Heart left ventricle (tissue), 7 donors: ENCODE measurements around a stretch of chr10.

DNA sequence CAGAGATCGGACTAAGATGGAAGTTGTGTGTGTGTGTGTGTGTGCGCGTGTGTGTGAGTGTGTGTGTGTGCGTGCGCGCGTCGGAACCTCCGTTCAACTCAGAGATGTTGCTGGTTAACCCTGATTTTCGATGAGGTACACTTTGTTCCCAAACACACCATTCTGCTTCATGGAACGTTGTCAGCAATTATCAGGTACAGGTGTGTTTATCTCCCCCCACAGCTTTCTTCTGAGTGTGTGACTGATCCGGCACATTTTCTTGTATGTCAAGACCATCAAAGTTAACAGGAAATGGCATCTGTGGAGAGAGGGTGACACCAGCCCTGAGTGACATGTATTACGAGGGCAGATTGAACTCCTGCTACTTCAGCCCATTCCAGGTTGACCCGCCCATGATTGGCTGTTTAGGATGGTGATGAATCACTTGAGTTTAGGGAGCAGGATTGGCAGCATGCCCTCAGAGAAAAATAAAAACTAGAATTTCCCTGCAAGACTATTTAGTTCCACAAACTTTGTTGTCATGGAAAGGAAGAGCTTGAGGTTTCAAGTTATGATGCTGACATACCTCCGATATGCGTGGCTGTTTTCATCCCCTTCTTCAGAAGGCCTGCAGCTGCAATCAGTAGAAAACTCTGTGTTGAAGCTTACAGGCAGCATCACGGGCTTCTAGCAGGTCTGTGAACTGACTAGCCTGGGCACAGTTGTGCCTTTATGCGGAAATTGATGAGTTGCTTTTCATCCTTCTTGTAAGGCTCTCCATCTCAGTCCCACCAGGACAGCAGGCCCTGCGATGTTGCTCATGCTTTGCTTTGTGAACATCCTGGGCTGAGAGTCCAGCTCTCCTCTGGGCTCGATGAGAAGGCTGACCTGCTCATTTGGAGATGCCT is 8.1 kb upstream of the CELF2 start:
- PRO-cap, 6 experiments = no peak in any of the 6 experiments
- RAMPAGE, long total RNA, 2 experiments = no peak in any of the 2 experiments
- RRBS = no CpG with 5 or more reads among the region's 20 CpGs

DNA sequence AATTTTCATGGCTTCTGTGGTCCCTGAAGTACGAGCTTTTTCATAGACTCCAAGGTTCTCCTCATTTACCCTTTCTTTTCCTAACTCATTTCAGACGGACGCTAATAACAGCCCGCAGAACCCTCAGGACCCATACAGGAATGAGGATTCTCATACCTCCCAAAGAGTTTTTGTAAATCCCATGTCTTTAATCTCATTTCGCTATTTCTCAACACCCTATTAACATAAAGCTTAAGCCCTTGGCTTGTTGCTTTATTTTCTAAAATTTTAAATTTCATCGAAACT is 28.8 kb downstream of the CELF2 start:
- PRO-cap, 6 experiments = no peak in any of the 6 experiments
- RAMPAGE, long total RNA, 2 experiments = no peak in any of the 2 experiments
- RRBS = no CpG with 5 or more reads among the region's 6 CpGs

DNA sequence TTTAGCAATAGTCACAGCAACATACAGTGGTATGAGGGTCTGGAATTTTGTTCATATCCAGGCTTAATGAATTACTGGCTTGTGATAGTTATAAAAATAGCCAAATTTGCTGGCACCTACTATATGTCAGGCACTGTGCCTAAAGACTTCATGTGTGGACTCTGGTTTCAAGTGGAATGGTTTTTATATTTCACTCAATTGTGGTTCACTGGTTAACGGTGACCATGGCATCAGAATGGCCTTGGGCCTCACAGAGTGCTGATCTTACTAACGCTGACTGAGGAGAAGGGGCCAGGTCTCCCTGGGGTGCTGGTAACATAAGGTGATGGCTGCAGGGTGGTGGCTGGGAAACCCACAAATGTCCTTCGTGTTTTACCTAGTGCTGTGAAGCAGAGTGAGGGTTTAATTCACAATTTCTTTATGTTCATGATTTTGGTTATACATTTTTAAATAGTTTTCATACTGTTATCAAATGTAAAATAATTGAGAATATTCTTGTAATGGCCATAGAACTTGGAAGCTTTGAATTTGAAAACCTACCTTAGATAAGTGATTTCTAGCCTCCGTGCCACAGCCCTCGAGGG is 55.9 kb downstream of the CELF2 start:
- PRO-cap, 6 experiments = peak in 3 of 6 experiments; most common plus-strand start position 233 of the sequence (in 3)
- RAMPAGE, long total RNA, 2 experiments = no peak in any of the 2 experiments
- RRBS = no CpG with 5 or more reads among the region's 5 CpGs

GRCh38 chr10:11166777-11167810 is 149.4 kb downstream of the CELF2 start:
- PRO-cap, 6 experiments = no peak in any of the 6 experiments
- RAMPAGE, long total RNA, 2 experiments = no peak in any of the 2 experiments
- RRBS = no CpG with 5 or more reads among the region's 12 CpGs

- PRO-cap, 6 experiments = no peak in any of the 6 experiments
- RAMPAGE, long total RNA, 2 experiments = no peak in any of the 2 experiments
- RRBS = no CpG with 5 or more reads among the region's 8 CpGs
Measured at GRCh38 chr10:11174746-11175456, 157.2 kb downstream of the CELF2 start.

- PRO-cap, 6 experiments = no peak in any of the 6 experiments
- RAMPAGE, long total RNA, 2 experiments = no peak in any of the 2 experiments
- RRBS = no CpG with 5 or more reads among the region's 3 CpGs
Measured at GRCh38 chr10:11182373-11182883, 164.8 kb downstream of the CELF2 start.

DNA sequence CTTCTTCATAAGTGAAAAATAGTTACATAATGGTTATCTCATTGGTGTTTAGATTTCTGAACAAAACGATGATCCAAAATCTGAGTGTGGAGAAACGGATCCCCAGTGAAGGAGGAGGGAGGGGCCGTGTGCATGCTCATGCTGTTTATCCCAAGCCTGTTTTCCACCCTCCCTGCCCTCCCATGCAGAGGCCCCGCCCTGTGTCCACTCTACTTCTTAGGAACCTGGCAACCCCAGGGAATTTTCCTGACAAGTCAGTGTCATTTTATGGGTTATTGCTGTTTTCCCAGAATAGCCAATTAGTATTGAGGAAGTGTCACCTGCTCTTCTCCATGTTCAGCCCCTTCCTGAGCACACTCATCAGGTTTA is 174.0 kb downstream of the CELF2 start:
- PRO-cap, 6 experiments = no peak in any of the 6 experiments
- RAMPAGE, long total RNA, 2 experiments = no peak in any of the 2 experiments
- RRBS = no CpG with 5 or more reads among the region's 4 CpGs

DNA sequence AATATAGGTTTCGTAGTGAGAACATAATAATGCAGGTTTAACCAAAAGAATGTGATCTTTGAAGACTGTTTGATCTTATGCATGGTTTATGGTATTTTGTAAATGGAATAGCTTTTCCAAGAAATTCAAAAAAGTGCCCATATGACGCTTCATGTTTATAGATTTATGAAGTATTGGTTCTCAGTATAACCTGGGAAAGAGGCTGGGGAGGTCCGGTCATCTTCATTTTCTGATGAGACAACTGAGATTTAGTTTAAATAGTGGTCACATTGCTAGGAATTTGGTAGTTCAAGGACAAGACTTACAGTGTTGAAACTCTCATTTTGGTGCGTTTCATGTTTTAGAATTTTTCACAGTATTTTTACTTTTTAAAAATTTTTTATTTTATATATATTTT is 176.0 kb downstream of the CELF2 start:
- PRO-cap, 6 experiments = no peak in any of the 6 experiments
- RAMPAGE, long total RNA, 2 experiments = no peak in any of the 2 experiments
- RRBS = no CpG with 5 or more reads among the region's 4 CpGs

DNA sequence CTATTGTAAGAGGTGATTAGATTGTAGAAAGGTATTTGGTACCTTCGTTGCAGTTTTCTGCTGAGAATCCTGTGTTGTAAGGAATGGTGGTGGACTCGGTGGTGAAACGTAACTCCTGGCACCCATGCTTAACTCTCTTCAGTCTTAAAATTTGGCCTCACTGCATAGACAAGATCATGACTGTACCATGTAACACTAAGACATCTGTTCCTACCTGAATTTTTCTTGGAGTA is 184.1 kb downstream of the CELF2 start:
- PRO-cap, 6 experiments = no peak in any of the 6 experiments
- RAMPAGE, long total RNA, 2 experiments = no peak in any of the 2 experiments
- RRBS = no CpG with 5 or more reads among the region's 3 CpGs

- PRO-cap, 6 experiments = peak in 5 of 6 experiments; most common plus-strand start chr10:11225199 (in 2); most common minus-strand start chr10:11224958 (in 3)
- RAMPAGE, long total RNA, 2 experiments = no peak in any of the 2 experiments
- RRBS = no CpG with 5 or more reads among the region's 12 CpGs
Measured at GRCh38 chr10:11224777-11225266, 207.2 kb downstream of the CELF2 start.

GRCh38 chr10:11280777-11281909 is 263.5 kb downstream of the CELF2 start:
- PRO-cap, 6 experiments = no peak in any of the 6 experiments
- RAMPAGE, long total RNA, 2 experiments = no peak in any of the 2 experiments
- RRBS = no CpG with 5 or more reads among the region's 24 CpGs

- PRO-cap, 6 experiments = no peak in any of the 6 experiments
- RAMPAGE, long total RNA, 2 experiments = no peak in any of the 2 experiments
- RRBS = no CpG with 5 or more reads among the region's 6 CpGs
Measured at GRCh38 chr10:11401726-11402129, 209.7 kb downstream of the USP6NL start.

DNA sequence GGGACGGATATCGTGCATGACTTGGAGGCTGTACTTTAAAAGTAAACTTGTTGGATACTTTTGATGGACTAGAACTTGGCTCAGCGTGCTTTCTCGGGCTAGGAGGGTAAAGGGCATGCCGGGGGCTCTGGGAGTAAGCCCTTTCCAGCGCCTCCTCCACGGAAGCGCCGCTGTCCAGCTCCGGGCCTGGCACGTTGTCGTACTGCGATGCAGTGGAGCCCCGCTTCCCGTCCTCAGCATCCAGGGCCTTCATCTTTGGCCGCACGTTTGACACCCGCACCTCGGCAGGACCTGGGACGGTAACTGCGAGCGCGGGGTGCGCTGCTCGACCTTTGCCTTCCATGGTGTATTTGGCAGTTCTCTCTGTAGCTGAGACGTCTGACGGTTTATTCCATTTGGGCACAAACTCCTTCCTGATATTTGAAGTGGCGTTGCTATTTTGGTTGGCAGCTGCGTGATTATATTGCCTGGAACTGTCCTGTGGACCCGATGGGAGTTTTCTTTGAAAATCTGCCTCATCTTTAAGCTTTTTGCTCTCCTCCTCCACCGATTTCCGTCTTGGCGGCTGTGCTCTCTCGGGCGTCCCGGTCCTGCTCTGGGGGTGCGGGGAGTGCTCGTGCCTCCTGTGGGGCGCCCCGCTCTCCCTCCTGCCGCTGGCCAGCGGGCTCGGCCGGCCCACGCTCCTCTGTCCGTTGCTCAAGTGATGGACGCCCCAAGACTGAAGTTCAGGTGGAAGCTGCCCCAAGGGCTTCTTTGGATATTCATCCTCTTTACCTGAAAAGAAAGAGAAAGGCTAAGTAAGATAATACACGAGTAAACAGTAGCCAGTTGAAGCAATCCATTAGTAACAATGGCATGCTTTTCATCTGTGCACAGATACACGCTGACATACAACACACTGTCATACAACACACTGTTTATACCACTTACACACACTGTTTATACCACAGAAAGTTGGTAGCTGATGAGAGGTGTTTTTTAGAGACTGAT is 148.1 kb downstream of the USP6NL start:
- PRO-cap, 6 experiments = no peak in any of the 6 experiments
- RAMPAGE, long total RNA, 2 experiments = no peak in any of the 2 experiments
- RRBS = 98% methylated on average over 6 of the region's 49 CpGs

- PRO-cap, 6 experiments = no peak in any of the 6 experiments
- RAMPAGE, long total RNA, 2 experiments = no peak in any of the 2 experiments
- RRBS = no CpG with 5 or more reads among the region's 13 CpGs
Measured at GRCh38 chr10:11546969-11547666, 64.3 kb downstream of the USP6NL start.

GRCh38 chr10:11757107-11758137 is 15.2 kb downstream of the ECHDC3 start:
- PRO-cap, 6 experiments = peak in 1 of 6 experiments; most common minus-strand start chr10:11757560 (in 1)
- RAMPAGE, long total RNA, 2 experiments = no peak in any of the 2 experiments
- RRBS = no CpG with 5 or more reads among the region's 12 CpGs

GRCh38 chr10:11846204-11846990 is 23.2 kb downstream of the PROSER2 start:
- PRO-cap, 6 experiments = no peak in any of the 6 experiments
- RAMPAGE, long total RNA, 2 experiments = no peak in any of the 2 experiments
- RRBS = no CpG with 5 or more reads among the region's 12 CpGs

GRCh38 chr10:12194916-12195113 is 876 bp downstream of the NUDT5 start:
- PRO-cap, 6 experiments = no peak in any of the 6 experiments
- RAMPAGE, long total RNA, 2 experiments = no peak in any of the 2 experiments
- RRBS = no CpG with 5 or more reads among the region's 13 CpGs

GRCh38 chr10:12348100-12348369 is 1.3 kb upstream of the CAMK1D start:
- PRO-cap, 6 experiments = no peak in any of the 6 experiments
- RAMPAGE, long total RNA, 2 experiments = no peak in any of the 2 experiments
- RRBS = no CpG with 5 or more reads among the region's 3 CpGs

DNA sequence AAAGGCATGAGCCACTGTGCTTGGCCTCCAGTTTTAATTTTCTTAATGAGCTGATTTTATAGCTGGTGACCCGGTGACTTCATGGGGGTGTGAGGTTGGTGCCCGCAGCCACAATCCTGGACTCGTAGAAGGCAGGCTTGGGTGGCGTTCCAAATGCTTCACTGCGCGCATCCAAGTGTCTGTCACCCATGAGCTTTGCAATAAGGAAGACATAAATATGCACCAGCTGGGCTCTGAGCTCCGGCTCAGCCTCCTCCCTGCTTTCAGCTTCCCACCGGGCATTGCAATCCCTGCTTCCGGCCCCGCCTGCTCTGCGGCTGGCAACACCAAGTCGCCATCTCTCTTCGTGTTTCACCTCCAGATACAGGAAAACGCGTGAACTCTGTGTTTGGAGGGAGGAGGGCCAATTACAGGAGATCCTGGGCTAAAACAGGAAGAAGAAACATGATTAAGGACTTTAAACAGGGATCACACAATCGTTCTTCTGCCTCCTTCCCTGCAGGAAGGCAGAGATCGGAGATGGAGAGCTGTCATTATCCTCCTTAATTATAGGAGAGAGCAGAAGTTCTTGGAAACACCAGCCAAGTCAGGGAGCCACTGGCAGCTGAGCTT is 134.7 kb downstream of the CAMK1D start:
- PRO-cap, 6 experiments = no peak in any of the 6 experiments
- RAMPAGE, long total RNA, 2 experiments = no peak in any of the 2 experiments
- RRBS = no CpG with 5 or more reads among the region's 17 CpGs

GRCh38 chr10:12484570-12485876 is 135.7 kb downstream of the CAMK1D start:
- PRO-cap, 6 experiments = peak in 5 of 6 experiments; most common plus-strand start chr10:12485237 (in 3); most common minus-strand start chr10:12485116 (in 5)
- RAMPAGE, long total RNA, 2 experiments = no peak in any of the 2 experiments
- RRBS = no CpG with 5 or more reads among the region's 36 CpGs